Fibroblast of villous mesenchyme (primary cell): ENCODE measurements around the gene UBE2F.

DNA sequence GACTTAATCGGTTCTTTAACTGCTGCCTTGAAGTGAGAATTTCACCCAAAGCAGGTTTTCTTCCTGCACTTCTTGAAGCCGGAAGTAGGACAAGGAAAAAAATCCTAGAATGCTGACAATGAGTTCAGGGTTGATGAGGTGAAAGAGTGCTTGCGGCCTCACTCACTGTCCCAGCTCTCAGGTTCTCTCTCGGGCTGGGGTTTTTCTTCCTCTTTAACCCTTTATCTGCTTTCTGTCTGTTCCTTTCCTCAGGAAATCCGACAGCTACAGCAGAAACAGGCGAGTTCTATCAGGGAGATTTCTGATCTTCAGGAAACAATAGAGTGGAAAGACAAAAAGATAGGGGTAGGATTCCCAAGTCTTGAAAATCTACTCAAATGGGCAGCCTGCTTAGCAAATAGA lies 41.4 kb upstream of the RBM44 start:
- CAGE, long polyA plus RNA: no peak

- CAGE, long polyA plus RNA: no peak
Observed at GRCh38 chr2:237858278-237859437, 765 bp upstream of the RAMP1 start.

DNA sequence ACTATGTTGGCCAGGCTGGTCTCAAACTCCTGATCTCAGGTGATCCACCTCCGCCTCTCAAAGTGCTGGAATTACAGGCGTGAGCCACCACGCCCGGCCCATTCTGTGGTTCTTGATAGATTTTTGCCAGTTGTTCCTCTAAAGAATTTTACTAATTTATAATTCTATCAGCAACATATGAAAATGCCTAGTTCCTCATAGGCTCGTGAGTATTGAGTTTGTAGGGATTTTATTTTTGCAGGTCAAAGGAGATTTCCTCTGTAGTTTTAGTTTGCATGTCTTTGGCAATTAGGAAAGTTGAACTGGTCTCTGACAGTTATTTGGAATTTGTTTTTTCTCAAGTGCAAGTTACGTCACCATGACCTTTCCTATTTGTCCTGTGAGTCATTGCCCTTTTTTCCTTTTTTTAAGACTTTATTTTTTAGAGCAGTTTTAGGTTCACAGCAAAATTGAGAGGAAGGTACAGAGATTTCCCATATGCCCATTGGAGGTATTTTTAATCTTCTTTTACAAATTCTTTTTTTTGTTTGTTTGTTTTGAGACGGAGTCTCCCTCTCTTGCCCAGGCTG lies 28.9 kb downstream of the RAMP1 start:
- CAGE, long polyA plus RNA: no peak

- CAGE, long polyA plus RNA: start-site peak on the plus strand at chr2:237967013-237967078, 1,983 and 1,648 reads in 2 replicates
Observed at GRCh38 chr2:237966480-237967247, at the start of gene UBE2F. UBE2F (plus strand) TSS chr2:237967014.

GRCh38 chr2:238141861-238142306 lies 3.4 kb downstream of the KLHL30 start:
- CAGE, long polyA plus RNA: no peak

DNA sequence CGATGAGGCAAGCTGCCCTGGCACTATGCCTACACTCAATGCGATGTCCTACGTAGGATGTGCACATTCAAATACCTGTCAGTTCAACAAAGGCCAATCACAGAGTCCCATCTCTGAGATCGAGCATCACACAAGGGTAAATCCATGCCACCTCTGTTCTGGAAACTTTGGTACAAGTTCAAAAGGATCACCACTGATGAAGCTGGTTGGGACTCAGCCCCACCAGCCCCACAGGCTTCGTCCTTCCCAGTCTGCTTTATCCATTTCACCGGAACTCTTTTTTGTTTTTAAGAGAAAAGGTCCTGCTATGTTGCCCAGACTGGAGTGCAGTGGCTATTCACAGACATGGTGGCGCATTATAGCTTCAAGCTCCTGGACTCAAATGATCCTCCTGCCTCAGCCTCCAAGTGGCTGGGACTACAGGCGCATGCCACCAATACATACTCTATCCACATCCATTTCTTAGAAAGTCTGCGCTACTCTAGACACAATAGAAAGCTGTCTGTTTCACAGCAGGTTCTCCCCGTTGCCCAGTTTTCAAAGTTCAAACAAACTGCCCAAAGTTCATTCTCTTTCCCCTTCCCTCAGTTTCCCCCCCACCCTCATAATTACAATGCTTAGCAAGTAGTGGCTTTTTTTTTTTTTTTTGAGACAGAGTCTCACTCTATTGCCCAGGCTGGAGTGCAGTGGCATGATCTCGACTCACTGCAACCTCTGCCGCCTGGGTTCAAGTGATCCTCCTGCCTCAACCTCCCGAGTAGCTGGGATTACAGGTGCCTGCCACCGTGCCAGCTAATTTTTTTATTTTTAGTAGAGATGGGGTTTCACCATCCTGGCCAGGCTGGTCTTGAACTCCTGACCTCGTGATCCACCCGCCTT lies 17.0 kb downstream of the ERFE start:
- CAGE, long polyA plus RNA: no peak

GRCh38 chr2:238245479-238245955 lies 5.7 kb upstream of the HES6 start:
- CAGE, long polyA plus RNA: no peak

DNA sequence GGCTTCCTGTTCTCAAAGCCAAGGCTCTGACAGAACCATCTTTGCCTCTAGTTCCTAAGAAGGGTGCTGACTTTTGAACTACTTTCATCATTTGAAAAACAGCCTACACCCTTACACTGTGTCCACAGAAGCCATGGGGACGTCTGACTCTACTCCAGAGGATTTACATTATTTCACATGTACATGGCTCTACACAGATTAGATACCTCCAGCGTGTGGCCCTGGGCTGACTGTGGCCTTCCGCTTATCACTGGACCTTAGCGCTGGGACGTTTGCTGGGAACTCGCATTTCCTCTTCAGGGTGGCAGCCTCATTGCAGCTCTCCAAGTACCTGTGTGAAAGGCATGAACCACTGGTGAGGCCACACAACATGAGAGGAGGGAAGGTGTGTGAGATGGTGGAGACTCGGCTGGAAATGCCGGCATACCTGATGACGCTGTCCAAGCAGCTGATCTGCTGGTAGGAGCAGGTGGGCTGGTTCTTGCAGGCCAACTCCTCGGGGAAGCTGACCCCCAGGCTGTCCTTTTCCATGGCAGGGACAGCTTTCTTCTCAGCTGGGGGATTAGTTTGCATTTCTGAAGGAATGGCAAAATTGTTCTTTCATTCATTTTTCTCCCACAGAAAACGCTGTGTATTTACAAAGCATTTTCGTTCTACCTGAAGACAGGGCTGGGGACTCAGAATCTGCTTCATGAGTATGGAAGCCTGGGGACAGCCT lies 18.4 kb upstream of the HES6 start:
- CAGE, long polyA plus RNA: no peak

DNA sequence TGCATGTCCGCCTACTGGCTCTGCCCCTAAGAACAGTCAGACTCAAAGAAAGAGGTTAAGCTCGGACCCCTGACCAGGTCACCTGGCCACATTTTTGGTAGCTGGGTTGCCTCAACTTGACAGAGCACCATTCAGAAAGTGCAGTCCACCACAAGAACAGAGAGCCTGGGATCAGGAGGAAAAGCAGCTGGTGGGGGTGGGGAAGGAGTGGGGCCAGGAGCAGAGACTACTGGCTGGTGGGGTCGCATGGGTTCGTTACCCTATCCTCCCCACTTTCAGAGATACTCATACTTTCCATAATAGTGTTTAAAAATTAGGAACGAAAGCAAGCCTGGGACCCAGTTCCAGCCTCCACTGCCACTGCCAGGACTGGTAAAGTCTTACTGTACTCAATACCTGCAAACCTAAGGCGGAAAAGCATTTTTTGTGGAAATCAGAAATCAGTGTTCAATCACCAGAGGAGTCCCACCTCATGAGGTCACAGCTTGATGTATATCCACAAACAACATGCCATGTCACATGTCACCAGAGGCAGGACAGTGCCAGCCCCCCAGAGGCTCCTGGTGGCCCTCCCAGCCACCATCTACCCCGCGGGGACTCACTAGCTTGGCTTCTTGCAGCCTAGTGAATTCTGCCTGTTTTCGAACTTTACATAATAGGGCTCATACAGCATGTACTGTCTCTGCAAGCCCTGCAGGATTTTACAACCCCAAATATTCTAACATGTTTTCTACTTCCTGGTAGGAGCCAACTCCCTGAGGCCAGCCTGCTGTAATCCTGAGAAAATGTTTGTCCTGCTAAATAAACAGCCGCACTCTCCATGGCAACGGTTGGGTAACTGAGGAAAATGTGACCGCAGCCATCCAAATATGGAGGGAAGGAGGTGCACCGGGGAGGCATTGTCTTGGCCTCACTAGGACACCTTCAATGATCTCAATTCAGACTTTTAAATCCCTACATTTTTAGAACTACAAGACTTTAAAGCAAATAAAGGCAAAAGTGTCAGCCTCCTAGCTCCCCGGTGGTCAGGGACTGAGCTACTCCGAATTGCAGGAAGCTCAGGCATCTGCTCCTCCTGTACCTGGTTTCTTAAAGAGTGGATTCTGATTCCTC lies 2.9 kb downstream of the PER2 start:
- CAGE, long polyA plus RNA: no peak

- CAGE, long polyA plus RNA: no peak
Observed at GRCh38 chr2:238332679-238333124, 12.4 kb downstream of the TRAF3IP1 start.

DNA sequence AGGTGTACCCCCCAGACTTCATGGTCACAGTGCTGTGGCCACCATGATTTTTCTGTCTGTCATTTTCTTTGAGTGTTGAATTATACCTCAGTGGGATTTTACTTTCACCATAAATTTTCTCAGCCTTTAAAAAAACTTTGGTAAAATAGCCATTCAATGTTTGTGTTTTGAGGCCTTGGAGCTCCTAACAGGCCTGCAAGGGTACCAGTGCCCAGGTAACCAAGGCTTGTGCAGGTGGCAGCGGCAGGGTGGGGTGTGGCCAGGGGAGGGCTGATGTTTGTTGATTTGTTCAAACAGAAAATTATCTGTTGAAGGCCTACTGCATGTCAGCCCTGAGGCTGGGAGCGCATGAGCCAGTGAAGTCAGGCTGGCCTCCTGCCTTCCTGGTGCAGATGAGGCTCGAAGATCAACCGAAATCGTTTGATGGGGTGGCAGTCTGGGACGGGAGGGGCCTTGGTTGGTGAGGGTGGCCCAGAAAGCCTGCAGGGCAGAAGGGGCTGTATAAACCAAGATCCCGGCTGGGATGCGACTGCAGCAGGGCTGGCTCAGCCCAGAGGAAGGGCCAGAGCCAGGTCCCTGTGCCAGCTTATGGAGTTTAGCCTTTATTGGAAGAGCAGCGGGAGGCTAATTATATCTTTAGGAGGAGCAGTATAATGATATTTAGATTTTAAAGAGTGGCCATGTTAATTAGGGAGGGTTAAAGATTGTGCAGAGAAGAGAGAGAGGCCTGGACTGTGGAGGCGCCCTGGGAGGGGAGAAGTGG lies 24.8 kb downstream of the TRAF3IP1 start:
- CAGE, long polyA plus RNA: no peak

DNA sequence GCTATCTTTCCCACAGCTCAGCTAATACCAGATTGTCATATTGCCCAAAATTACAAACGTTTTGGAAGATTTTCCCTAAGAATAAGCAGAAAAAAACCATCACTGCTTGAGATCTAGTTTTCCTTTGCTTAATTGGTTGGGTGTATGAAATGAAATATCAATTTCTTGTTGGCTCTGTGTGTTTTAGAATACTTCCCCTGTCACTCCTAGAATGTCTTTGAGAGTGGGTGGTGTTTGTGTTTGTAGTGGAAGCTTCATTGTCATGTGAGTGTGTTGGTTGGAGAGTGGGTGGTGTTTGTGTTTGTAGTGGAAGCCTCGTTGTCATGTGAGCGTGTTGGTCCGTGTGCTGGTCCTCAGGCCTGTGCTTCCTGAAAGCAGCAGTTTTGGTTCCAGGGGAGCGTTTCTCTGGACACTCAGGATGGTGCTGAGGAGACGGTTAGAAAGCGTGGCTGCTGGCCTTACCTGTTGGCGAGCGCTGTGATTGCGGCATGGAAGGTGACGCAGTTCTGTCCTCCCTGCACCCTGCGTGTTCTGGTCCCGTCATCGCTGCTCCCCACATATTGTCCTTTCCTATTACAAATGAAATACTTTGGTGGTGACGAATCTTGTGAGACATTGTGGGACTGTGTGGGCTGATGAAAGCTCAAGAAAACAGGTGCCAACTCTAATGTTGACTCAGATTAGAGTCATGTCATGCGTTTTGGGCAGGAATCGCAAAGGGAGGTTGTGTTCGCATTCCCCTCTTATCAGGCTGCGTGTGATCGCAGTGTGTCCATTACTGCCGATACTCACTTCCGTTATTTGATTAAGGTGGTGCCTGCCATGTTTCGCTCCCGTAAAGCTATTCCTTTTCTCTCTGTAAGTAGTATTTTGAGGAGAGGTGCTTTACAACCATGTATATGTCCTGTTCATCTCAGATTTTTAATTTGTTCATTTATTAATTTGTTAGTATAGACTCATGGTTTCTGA lies 12.6 kb downstream of the ASB1 start:
- CAGE, long polyA plus RNA: no peak

- CAGE, long polyA plus RNA: no peak
Observed at GRCh38 chr2:238644524-238645160, 203.2 kb upstream of the TWIST2 start.

- CAGE, long polyA plus RNA: no peak
Observed at GRCh38 chr2:238703660-238703998, 144.3 kb upstream of the TWIST2 start.

GRCh38 chr2:238902282-238902718 lies 54.4 kb downstream of the TWIST2 start:
- CAGE, long polyA plus RNA: no peak

DNA sequence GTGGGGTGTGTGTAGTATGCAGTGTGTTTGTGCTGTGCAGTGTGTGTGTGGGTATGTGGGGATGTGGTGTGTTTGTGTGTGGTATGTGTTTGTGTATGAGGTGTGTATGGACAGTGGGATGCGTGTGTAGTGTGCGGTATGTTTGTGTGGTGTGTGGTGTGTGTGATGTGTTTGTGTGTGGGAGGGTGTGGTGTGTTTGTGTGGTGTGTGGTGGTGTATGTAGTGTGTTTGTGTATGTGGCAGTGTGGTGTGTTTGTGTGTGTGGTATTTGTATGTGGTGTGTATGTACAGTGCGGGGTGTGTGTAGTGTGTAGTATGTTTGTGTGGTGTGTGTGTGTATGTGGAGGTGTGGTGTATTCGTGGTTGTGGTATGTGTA lies 60.8 kb downstream of the TWIST2 start:
- CAGE, long polyA plus RNA: no peak

- CAGE, long polyA plus RNA: no peak
Observed at GRCh38 chr2:239002656-239003589, 155.0 kb downstream of the TWIST2 start.

- CAGE, long polyA plus RNA: no peak
Observed at GRCh38 chr2:239006912-239007495, 159.1 kb downstream of the TWIST2 start.

DNA sequence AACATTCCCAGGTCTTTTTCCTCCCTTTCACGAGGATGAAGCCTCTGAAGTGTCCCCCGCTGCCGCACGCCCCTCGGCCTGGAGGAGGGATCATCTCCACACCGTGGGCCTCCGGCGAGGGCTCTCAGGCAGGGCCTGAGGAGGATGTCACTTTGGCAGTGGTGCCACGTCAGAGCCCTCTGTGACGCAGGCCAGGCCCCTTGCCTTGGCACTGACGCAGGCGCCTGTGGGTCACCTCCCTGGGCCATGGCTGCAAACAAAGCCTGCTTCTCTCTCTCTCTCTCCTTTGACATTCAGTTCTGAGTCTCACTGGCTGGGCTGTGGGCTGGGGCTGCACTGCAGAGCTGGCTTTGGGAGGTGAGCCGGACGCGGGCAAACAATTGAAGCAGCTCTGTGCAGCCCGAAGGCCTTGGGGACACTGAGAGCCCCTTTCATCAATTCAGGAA lies 273.7 kb downstream of the TWIST2 start:
- CAGE, long polyA plus RNA: no peak

GRCh38 chr2:239129546-239129745 lies 271.4 kb downstream of the HDAC4 start:
- CAGE, long polyA plus RNA: no peak